Skin of body (tissue), 2 donors: ENCODE measurements around a stretch of chr15.

DNA sequence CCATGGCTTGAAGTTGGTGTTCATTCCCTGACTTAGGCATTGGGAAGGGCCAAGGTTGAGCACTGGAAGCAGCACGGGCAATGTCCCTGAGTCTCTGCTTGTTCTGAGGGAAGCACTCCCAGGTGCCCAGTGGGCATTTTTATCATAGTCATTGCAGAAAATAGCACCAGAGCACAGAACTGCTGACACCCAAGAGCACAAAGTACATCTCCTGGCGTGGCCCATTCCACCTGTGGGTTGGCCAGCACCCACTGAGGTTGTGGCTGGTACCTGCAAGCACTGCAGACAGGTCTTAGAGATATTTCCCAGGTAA is 28.5 kb upstream of the GCNT3 start:
- RAMPAGE, long total RNA, result no peak

DNA sequence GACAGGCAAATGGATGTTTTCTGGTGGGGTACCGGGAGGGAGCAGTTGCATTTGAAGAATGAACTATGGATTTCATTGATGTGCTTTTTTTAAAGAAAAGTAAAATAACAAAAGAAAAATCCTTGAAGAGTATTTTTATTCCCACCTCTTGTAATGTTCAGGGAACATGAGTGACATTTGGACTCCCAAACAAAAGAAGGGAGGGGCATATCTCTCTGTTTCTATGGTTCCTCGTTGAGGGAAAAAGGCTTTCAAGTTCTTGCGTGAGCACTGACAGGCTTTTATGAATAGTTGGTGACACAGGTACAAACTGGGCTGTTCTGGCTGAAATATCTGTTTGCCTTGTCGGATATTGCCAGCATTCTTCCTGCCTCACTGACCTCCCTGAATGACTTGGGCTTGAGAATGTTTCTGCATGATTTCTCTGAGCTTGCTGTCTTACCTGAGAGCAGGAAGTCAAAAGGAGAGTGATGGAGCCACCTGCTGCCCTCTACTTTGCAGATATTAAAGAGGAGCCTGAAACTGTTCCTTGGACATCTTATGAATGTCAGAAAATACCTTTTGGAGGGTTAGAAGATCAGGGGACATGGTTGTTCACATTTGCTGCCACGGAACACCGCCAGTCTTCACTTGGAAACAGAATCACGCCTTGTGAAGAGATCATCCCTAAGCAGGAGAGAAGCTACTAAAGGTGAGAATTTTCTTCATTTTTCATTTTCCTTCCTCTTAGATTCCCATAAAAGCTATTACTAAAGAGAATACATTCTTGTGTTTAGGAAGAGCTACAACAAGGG is 4.8 kb downstream of the GCNT3 start:
- RAMPAGE, long total RNA, result no peak

- RAMPAGE, long total RNA, result no peak
Observed at GRCh38 chr15:59617945-59618750, 6.6 kb downstream of the GCNT3 start.

- RAMPAGE, long total RNA, result no peak
Observed at GRCh38 chr15:59655817-59656675, 1.3 kb downstream of the GTF2A2 start.

DNA sequence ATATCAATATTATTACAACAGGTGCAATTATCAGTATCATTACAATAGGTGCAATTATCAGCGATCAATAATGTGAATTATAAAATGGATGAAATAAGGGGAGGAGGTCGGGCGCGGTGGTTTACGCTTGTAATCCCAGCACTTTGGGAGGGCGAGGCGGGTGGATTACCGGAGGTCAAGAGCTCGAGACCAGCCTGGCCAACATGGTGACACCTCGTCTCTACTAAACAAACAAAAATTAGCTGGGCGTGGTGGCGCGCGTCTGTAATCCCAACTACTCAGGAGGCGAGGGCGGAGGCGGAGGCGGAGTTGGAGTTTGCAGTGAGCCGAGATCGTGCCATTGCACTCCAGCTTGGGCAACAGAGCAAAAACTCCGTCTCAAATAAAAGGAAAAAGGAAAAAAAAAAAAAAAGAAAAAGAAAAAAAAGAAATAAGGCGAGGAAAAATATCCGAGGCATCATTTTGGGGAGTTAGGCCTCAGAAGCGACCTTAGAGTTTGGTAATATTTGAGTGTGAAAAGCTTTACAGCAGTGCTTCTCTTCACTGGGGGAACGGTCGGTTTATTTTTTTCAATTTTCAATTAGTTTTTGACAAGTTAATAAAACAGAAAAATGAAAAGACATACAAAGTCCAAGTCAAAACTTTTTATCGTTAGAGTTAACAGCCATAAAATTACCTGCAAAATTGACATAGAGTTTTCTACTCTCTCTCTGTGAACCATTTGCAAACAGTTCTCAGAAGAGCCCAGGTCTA is 769 bp upstream of the BNIP2 start:
- RAMPAGE, long total RNA, result no peak

DNA sequence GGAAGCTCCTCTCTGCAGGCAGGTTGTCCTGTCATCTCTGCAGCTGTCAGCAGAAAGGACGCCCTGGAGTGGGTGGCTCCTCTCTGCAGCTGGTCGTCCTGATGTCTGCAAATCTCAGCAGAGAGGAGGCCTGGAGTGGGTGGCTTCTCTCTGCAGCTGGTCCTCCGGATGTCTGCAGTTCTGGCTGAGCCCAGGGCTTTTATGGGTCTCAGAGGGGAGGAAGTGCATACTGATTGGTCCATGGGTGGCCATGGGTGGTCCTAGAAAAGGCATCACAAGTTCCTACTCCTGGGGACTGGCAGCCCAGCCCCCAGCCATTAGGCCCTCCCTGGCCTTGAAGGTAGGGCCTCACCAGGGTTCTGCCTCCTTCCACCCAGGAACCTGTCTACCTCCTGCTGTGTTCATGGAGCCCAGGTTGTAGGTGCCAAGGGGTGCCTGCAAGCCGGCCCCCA is 102.7 kb upstream of the BNIP2 start:
- RAMPAGE, long total RNA, result no peak

- RAMPAGE, long total RNA, result no peak
Observed at GRCh38 chr15:60000500-60000988, 3.6 kb upstream of the FOXB1 start.

- RAMPAGE, long total RNA, result no peak
Observed at GRCh38 chr15:60005915-60007001, 2.1 kb downstream of the FOXB1 start.

- RAMPAGE, long total RNA, result no peak
Observed at GRCh38 chr15:60348725-60349133, 49.1 kb downstream of the ANXA2 start.

DNA sequence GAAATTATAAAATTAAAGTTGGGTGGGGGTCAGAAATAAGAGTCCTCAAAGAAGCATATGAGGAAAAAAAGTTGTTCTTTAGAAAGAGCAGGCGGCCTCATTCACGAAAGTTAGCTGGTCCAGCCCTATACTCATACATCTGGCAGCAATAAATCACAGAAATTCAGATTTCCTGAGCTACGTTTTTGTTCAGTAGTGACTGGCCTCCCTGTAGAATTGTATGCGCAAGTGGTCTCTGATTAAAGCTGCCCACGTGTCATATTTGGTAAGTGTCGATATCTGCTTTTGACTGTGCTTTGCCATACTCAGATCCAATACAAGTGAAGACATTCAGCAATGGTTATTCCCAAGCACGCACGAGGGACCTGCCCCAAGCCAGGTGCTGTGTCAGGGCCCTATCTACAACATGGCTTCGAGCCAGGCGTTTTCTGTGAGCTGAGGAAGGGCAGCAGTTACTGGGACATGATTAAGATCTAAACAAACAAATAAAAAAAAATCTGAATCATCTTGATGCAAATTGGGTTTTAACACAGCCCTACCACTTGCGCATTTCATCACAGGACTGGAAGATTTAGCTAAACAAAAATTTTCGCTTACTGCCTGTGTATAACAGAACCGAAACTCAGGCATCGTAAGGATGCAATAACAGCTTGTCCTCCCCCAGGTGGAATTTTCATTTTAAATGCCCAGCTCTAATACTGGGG is 47.2 kb upstream of the ICE2 start:
- RAMPAGE, long total RNA, result no peak

- RAMPAGE, long total RNA, result no peak
Observed at GRCh38 chr15:60583928-60584388, 105.0 kb upstream of the ICE2 start.

GRCh38 chr15:60713089-60713689 is 234.2 kb upstream of the ICE2 start:
- RAMPAGE, long total RNA, result no peak

- RAMPAGE, long total RNA, result no peak
Observed at GRCh38 chr15:60917114-60918054, 311.7 kb downstream of the RORA start.

DNA sequence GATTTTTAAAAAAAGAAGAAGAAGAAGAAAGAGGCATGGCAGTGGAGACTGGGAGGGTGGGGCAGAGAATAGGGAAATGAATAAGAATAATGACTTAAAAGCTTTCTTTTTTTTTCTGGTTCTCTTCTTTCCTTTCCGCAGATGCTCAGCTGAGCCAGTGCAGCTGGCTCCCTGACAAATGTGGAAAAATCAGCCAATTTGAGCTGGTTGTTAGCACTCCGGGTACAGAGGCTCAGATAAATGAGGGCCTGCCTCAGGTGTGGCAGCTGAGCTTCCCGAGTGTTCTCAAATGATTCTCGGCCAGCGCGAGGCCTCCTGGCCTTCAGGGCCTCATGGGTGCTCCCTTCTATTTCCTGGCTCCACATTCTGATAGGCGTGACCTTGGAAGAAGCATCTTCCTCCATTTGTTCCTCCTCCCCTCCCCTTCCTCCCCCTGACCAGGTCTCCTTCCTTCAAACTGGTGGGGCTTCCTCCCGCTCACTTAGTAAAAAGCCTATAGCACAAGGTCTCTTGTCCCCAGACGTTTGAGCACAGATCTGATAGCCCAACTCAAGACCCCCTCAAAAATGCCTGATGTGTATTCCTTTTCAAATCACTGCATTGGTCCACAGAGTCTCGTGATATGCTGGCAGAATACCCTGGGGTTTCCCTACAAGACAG is 233.9 kb downstream of the RORA start:
- RAMPAGE, long total RNA, result no peak

DNA sequence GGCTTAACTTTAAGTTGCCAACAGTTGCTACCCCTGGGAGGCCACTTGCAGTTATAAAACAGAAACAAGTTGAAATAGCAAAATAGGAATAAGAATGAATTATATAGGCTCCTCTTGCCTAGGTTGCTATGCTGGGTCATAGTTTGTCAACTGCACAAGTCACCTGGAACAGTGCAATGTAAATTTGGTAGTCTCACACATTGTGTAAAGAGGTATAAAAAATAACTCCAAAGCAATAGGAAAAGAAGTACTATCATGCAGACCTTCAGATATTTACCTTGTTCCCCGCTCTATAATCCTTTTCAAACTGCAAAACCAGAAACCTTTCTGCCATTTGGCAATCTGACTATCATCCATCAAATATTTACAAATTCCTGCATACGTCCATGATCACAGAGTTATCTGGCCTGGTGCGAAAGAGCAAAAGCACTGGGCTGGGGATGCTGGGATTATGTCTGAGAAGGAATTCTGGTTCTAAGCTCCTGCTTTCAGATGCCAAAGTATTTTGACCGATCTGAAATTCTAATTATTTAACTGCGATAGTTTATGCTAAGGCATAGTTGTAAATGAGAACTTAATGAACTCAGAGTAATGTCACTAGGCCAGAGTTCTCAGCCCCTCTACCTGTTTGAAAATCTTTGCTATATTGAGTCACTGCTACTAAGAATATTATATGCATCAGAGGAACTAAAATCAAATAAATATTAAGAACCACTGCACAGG is 143.1 kb downstream of the RORA start:
- RAMPAGE, long total RNA, result no peak

DNA sequence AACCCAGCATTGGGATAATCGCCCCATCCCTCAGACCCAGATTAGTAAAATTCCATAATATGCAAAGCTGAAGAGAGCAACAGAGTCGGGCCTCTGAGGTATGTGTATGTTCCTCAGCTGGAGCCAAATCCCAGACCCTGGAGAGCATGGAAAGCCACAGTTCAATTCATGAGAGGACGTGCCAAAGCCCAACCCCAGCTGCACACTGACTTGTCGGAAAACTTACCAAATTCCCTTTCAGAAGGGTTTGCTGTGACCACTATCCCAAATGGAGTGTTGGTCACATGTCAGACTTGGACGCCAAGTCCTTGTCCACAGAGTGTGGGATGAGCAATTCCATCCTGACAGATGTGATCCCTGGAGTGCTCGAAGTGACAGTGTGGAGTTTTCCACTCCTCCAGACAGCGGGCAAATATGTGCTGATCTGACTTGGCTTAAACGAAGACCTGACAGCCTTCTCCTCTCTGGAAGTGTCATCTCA is 71.2 kb downstream of the RORA start:
- RAMPAGE, long total RNA, result no peak

- RAMPAGE, long total RNA, result no peak
Observed at GRCh38 chr15:61226394-61226895, 2.7 kb downstream of the RORA start.

DNA sequence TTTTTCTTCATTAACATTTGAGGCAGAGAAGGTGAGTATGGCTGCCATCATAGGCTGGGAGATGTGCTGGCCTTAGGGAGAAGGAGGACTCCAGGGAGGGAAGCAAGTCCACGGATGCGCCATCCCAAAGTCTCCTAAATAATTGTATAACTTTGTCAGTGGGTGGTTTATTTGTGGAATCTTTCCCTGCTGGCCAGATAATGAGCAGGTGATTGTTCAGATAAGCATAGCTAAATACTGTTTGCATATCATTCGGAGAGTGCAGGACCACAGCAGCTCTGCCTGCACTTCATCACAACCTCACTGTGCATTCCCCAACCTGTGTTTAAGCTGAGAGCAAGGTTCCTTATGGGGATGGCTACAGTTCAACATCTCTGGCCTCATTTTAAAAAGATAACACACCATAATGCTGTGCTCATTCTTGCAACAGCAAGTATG is 271.8 kb upstream of the RORA start:
- RAMPAGE, long total RNA, result no peak

DNA sequence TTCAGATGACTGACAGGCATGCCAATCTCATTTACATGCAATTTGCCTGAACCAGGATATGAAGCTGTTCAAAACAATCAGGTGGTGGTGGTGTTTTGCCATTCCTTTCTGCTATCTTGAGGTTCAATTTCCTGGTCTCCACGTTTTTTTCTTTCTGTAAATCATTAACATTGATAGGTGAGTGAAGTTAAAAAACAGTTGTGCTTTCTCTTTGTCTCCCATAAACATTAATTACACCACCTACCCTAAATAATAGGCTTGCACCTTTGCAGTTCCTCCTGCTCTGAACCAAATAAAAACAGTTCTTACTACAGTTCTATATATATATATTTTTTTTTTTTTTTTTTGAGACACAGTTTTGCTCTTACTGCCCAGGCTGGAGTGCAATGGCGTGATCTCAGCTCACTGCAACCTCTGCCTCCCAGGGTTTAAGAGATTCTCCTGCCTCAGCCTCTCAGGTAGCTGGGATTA is 49.1 kb downstream of the C2CD4B start:
- RAMPAGE, long total RNA, result no peak

DNA sequence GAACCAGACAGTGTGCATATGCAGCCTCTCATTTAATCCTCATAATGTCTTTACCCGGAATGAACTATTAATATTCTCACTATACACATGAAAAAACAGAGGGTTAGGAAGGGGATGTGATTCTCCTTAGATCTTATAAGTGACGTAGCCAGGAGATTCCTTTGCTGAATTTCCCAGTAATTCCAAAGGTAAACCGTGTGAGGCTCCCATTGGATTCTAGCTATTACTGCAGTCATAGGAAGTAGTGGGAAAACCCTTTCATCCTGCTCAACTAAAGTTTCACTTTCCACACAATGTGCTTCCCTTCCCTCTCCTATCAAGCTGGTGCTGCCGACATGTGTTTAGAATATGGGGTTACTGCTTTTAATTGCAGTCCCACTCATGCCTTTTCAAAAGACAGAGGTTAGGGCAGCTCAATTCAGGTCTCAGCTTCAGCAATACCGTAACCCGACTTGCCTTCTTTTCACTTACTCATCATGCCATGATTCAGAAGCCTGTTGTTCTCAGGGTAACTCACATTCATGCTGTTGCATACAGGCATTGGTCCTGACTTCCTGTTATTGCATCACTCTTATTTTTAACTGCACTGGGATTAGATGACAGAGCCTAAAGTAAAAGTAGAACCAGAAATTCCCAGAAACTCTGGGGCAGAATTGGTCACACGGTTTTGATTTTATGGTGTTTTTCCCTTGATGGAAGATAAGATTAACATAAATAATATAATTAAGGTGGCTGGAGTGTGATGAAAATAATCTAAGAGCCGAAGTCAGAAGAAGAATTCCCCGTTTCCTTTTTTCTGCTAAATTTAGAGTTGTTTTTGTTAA is 45.8 kb downstream of the C2CD4B start:
- RAMPAGE, long total RNA, result no peak